Colonic mucosa (tissue), 1 donor: ENCODE data around the gene IFIT3.

DNA sequence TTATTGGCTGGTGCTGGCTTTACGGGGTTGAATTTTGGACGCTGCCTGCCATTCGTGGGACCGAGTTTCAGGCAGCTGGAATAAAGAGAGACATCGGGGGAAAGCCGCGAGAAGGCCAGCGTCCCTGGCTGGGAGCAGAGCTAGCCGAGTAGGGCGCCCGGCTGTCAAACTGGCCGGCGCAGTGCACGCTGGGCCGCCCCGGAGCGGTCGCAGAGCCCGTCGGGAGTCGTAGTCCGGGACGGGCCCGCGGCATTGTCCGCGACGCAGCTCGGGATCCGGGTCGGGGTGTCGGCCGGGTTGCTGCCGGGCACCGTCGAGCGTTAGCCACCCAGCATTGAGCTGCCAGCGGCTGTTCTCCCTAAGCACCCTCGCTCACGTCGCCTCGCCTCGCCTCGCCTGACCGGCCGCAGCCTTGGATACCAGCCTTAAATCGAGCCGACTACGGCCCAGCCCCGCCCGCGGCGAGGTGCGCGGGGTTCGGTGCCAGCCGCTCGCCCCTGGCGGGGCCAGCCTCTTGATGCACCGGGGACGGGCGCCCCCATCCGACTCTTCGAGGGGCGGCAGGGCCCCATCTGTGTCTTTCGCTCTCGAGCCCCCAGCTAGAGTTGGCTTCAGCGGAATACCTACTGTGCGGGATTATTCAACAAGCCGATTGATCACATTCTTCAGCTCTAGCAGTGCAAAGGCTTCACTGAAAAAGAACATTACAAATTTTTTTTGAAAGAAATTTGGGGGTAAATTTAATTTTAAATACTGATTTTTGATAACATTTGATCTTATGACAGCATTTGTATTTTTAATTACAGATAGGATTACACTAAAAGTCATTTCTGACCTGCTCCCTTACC is 14.6 kb upstream of the NUTM2D start:
- PRO-cap = bidirectional peak, plus-strand start at position 231 of the sequence, minus-strand start outside the sequence

DNA sequence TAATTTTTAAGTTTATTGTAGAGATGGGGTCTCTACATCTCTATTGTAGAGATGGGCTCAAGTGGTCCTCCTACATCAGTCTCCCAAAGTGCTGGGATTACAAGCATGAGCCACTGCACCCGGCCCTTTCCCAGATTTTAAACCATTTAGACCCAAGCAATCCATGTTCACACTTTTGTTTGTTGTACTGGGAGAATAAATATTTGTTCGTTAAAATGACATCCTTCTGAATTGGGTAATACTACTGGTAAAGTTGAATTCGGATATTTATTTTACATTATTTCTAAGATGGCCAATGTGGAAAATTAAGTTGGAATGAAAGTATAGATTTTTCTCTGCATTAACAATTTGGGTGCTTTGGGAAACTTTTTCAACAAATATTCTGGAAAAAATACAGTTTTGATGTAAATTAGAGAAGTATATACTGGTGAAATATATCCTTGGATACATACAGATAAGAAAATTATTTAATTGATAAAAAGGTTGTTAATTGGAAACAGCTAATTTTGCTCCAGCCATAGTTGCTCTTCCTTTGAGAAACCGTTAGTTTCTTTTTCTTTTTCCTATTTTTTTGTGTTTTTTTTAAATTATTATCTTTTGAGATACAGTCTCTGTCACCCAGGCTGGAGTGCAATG is 52.9 kb downstream of the MINPP1 start:
- PRO-cap = no peak

DNA sequence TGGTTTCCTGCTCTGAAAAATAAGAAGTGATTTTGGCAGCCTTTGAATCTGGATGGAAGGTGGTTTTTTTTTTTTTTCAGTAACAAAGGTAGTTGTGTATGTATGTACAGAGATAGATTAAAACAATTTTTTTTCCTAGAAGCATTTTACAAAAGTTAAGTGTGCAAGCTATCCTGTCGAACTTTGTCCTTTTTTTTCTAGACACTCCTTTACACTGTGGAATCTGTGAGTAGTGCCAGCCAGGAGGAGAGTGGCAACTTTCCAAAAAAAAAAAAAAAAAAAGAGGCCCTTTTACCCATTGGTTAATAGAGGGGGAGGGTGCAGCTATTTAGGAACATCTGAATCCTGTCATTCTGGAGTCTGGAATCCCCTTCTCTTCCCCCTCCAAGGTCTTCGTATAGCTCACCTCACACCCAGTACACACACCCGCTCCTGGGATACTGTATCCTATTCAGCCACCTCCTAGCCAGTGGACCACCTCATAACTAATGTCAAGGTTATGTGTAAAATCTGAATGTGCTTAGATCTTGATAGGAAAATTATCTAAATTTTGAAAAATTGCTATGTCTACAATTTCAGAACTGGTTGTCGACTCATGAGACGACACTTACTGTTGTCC is 26.5 kb downstream of the PAPSS2 start:
- PRO-cap = no peak

DNA sequence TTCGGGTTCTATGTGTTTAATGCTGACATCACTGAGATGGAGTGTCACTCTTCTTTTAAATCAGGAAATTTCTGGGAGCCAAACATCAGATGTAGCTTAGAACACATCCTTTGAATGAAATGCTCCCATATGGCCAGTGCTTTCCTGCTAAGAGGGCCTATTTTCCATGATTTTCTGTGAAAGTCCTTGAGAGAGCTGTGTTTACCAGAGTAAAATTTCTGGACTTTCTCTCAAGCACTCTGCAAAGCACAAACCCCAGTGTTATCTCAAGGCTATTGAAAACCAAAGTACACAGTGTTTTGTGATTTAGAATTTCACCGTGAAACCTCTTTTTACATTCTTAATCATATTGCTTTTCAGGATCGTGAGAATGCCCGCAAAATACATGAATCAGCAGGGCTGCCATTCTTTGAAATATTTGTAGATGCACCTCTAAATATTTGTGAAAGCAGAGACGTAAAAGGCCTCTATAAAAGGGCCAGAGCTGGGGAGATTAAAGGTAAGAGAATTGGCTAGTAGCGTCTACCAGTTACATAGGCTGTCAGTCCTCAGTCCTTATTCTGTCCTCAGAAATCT is 54.1 kb downstream of the PAPSS2 start:
- PRO-cap = no peak

GRCh38 chr10:87843007-87843605 is 20.2 kb downstream of the KLLN start:
- PRO-cap = no peak

DNA sequence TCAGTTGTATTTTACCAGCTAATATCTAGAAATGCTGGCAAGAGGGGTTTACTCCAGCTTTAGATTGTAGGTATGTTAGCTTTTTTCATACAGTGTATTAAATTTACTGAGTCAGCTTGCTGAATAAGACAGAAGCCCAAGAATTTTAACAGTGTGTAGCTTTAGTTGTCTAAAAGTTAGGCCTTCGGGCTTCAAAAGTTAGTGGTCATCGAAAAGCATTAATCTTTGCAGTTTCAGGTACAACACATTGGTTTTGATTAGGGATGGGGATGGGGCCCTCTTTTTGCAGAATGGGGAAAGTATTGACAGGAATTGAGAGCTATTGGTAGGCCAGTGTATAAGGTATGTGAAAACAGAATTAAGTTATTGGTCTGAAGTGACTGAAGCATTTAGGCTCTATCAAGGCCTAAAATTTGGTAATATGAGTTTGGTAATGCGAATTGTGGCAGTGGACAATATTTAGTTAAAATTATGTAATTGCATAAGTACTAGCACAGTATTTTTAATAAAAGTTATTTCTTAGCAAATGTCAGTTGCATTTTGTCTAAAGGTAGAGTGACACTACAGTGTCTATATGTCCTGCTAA is 2.2 kb downstream of the PTEN start:
- PRO-cap = no peak

DNA sequence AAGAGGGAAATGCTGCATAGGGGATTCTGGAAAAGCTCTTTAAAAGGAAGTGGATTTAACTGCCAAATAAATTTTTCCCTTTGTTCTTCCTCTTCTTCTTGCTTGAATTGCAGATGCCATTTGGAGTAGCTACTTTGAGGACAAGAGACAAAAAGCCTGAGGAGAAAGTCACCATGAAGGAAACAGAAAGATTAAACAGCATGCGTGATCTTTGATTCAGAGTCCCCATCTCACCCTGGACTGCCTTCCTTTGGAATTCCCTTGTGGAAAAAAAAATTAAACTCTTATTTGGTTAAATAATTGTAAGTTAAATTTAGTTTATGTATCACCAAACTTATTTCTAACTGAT is 194.4 kb downstream of the PTEN start:
- PRO-cap = no peak

- PRO-cap = no peak
These were observed 228.2 kb downstream of the PTEN start for GRCh38 chr10:88091334-88092238.

DNA sequence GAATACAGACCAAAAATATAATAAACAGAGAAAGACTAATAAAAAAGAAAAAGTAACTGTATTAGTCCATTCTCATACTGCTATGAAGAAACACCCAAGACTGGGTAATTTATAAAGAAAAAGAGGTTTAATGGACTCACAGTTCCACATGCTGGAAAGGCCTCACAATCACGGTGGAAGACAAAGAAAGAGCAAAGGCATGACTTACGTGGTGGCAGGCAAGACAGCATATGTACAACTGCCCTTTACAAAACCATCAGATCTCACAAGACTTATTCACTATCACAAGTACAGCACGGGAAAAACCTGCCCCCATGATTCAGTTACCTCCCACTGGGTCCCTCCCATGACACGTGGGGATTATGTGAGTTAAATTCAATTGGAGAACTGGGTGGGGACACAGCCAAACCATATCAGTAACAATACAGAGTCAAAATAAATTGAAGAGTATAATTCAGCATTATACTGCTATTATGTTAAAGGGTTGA is 37.8 kb downstream of the RNLS start:
- PRO-cap = no peak

DNA sequence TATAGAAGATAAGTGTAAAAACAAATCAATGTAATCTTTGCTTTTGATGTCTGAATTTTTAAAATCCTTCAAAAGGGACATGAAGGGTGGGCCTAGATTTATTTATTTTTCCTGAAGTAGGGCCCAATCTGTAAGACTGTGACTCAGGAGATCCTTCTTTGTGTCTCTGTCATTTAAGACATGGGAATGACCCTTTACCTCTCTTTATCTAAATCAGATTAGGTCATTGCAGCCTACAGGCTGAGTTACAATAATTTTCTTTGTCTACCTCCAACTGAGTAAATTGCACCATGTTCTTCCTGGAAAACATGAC is 16.1 kb downstream of the STAMBPL1 start:
- PRO-cap = bidirectional peak, plus-strand start outside the sequence, minus-strand start at position 168 of the sequence

- PRO-cap = bidirectional peak, plus-strand start at chr10:88896659, minus-strand start at chr10:88896384
These were observed 16.4 kb downstream of the STAMBPL1 start for GRCh38 chr10:88896530-88896850.

- PRO-cap = no peak
These were observed 25.8 kb downstream of the ACTA2 start for GRCh38 chr10:88926841-88927153.

GRCh38 chr10:88932877-88933725 is 19.5 kb downstream of the ACTA2 start:
- PRO-cap = no peak

GRCh38 chr10:88999375-89000226 is 9.0 kb downstream of the FAS start:
- PRO-cap = no peak

DNA sequence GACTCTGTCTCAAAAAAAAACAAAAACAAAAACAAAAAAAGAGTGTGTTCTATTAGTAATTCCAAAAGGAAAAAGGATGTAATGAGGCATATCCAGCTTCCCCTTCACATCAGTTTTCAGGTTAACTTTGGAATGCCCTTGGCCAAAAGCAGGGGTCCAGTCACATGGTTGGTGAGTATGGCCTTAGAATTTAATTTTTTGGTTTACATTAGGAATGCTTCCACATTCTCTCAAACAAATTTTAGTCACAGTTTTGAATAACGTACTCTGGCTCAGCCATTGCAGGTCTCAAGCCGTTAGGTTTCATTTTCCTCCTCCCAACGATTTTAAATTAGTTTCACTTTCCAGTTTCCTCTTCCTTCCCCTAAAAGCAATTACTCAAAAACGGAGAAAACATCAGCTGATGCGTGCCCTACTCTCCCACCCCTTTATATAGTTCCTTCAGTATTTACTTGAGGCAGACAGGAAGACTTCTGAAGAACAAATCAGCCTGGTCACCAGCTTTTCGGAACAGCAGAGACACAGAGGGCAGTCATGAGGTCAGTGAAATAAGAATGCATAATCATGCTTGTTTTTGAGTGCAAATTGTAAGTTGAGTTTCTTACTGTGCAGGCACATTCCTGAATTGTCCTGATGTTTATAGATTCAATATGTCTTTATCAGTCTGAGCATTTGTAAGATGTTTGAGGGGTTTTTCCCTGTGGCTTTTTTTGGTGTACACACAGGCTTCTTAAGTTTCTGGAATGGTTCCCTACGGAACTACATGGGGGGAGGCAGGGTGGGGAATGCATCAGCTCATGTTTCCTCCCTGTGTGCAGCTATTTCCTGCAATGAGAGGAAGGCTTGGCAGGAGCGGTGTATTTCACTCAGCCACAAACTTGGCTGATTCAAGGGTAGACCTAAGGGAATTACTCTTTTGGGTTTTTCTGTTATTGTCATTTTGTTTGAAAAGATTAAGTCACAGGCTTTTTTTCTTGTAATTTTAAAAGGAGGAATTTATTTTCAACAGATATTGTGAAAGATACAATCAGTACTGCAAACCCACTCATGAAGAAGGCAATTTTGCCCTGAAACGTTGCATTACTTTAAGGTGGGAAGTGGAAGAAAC is at the start of gene IFIT3:
Gene IFIT3 (plus strand): TSS at position 458 of the 1,108 bp plus-strand sequence.
- PRO-cap = bidirectional peak, plus-strand start at position 381 of the sequence, minus-strand start at position 290 of the sequence

DNA sequence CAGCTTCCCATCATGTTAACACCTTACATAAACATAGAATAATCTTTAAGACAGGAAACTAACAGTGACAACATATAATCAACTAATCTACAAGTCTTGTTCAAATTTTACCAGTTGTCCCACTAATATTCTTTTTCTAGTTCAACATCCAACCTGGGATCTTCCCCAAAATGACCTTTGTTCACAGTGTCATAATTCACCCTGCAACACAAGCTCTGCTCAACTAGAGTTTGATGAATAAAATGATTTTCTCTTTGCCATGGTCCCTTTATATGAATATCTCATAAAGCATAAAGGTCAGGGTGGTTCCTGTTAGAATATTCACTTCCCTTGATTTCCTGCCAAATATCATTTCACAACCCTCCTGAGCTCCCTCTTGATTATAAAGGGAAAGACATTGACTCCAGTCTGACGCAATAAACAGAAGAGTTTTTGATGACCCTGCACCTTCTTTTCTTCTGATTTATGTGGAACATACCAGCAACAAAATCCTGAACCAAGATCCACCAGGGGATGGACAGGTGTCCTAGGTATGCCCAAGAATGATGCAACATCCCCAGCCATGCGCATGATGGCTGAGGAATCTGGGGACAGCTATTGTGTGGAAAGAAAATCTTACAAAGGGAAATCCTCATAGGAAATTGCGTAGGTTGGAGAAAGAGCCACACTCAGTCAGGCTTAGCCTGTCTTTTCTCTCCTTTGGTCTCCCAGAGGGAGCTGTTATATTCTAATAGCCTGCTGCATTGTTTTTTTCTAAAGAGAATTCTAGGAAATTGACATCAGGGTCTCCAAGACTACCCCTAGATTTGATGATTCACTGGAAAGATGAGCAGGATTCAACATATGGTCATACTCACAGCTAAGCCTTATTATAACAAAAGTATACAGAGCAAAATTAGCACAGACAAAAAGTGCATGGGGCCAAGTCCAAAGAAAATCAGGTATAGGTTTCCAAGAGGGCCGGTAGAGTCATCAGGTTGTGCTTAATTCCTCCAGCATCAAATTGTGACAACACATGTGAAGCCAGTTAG is 18.8 kb downstream of the IFIT3 start:
- PRO-cap = no peak

- PRO-cap = no peak
These were observed 56.8 kb downstream of the SLC16A12 start for GRCh38 chr10:89478474-89479166.

- PRO-cap = no peak
These were observed 9.0 kb downstream of the SLC16A12 start for GRCh38 chr10:89526452-89526816.

- PRO-cap = no peak
These were observed 42.1 kb downstream of the PANK1 start for GRCh38 chr10:89602840-89603478.

DNA sequence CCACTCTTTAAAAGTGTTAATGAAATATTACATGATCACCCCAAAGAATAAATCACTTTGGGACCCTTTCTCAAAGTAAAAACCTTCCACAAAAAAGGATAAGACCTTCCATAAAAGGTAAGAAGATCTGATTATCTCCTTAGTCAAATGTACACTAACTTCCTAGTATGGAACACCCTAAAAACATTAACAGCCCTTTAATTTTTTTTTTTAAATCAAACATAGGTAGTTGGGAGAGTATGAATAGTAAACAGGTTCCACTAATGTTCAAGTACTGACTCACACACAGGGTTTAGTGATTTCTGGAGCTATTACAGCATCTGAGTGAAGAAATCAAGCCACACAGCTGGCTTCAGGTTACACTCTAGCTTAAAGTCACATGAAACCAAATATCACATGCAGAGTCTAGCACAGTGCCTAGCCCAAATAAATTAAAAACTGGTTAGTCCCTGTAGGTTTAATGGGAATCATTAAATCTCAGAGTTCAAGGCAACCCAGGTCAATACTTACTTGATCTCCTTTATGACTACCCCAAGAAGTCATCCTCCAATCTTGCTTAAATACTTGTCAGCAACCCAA is 11.6 kb downstream of the PANK1 start:
- PRO-cap = no peak